Measurements from ENCODE around the gene ISL2.

DNA sequence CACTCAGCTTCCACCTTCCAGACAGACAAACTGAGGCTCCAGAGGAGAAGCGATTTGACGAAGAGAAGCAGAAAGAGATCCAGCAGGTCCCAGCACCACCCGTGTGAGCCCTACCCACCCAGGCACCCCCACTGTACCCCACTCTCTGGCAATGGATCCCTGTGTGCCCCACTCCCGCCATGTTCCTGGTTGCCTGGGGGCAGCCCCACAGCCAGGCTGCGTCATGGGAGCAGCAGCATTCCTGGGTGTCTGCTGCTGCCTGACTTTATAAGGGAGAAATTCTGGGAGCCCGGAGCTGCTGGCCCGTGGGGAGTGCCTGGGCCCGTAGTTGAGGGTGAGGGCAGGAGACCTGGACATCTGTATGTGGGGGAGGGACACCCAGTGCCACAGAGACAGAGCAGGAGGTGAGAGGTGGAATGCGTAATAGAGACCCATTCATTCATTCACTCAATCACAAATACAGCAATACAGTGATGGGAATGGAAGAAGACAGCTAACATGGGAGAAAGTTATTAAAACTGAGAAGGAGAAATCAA lies 15.2 kb downstream of the CSPG4 start:
- PRO-cap, 2 experiments, result no peak in any of the 2 experiments
- RAMPAGE, long total RNA, 4 experiments, result no peak in any of the 4 experiments

GRCh38 chr15:75707617-75707844 lies 5.1 kb downstream of the CSPG4 start:
- PRO-cap, 2 experiments, result no peak in any of the 2 experiments
- RAMPAGE, long total RNA, 4 experiments, result no peak in any of the 4 experiments

DNA sequence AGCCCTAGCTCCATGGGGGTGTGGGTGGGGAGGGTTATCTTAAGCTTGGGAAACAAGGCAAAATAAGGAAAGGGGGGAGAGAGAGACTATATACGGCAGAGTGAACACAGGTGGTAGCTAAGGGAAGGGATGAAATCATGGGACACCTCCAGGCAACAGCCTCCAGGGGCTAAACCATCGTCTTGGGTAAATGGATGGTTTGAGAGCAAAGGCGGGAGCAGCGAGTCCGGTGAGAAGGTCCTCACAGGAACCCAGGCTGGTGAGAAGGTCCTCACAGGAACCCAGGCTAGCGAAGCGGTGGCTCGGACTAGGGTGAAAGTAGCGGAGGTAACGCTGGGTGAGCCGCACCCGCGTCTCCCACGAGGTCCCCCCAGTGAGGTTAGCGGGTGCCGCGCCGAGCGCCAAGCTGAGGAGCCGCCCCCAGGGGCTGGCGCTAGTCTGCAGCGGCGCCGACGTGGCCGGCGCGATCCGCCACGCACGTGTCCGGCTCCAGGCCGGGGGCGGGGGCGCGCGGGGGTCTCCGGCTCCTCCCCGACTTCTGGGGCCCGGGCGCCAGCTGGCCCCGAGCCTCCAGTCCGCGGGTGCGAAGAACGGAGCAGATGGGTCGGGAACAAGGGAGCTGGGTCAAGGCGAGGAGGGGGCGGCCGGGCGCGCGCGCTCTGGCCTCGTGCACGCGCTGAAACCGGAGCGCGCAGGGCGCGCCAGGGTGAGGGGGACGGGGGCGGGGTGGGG lies 441 bp upstream of the UBE2Q2 start:
- PRO-cap, 2 experiments, result peak in 2 of 2 experiments; most common plus-strand start position 573 of the sequence (in 1); most common minus-strand start position 378 of the sequence (in 1)
- RAMPAGE, long total RNA, 4 experiments, result no peak in any of the 4 experiments

DNA sequence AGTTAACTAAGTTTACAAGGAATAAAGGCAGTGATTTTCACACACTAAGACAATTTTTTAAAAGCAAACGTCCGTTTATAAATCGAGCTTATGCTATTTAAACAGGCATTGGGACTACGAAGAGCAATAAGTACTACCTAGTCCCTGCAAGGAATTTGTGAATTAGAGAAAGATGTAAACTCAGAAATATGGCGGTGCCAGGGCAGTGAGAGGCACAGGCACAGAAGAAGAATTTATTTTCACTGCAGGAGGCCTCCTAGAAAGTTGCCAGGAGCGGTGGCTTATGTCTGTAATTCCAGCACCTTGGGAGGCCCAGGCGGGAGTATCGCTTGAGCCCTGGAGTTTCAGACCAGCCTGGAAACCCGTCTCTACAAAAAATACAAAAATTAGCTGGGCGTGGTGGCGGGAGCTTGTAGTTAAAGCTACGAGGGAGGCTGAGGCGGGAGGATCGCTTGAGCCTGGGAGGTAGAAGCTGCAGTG lies 429 bp upstream of the FBXO22 start:
- PRO-cap, 2 experiments, result no peak in any of the 2 experiments
- RAMPAGE, long total RNA, 4 experiments, result no peak in any of the 4 experiments

GRCh38 chr15:76335809-76337046 lies at the start of gene ISL2:
Gene ISL2, plus strand, starts transcription at chr15:76336773.
- PRO-cap, 2 experiments, result peak in 1 of 2 experiments; most common minus-strand start chr15:76336478 (in 1)
- RAMPAGE, long total RNA, 4 experiments, result no peak in any of the 4 experiments

GRCh38 chr15:76904230-76905077 lies 686 bp downstream of the SCAPER start:
- PRO-cap, 2 experiments, result no peak in any of the 2 experiments
- RAMPAGE, long total RNA, 4 experiments, result no peak in any of the 4 experiments

- PRO-cap, 2 experiments, result no peak in any of the 2 experiments
- RAMPAGE, long total RNA, 4 experiments, result no peak in any of the 4 experiments
Measured at GRCh38 chr15:77021907-77022573, 27.1 kb downstream of the PSTPIP1 start.

DNA sequence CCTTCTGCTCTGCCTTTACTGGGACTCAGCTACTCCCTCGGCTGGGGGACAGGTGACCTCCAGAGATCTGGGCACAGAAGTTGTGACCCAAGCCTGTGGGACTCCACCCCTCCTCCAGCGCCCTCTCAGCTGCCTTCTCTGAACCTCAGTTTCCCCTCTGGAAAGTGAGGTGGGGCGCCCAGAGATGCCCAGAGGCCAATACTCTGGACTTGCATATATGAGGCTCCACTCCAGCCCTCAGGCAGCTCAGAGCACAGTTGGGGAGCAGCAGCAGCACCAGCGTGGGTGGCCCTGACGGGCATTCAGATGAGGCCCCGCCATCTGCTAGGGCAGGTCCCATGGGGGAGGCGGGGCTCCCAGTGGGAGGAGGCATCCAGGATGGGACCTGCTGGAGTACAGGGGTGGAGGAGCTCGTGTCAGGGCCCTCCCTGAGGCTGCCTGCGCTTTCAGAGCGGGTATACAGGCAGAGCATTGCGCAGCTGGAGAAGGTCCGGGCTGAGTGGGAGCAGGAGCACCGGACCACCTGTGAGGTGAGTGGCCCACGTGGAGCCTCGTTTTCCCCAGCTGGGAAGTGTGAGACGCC lies 35.2 kb downstream of the PSTPIP1 start:
- PRO-cap, 2 experiments, result no peak in any of the 2 experiments
- RAMPAGE, long total RNA, 4 experiments, result no peak in any of the 4 experiments

- PRO-cap, 2 experiments, result no peak in any of the 2 experiments
- RAMPAGE, long total RNA, 4 experiments, result no peak in any of the 4 experiments
Measured at GRCh38 chr15:77042480-77042725, 28.5 kb downstream of the TSPAN3 start.

- PRO-cap, 2 experiments, result no peak in any of the 2 experiments
- RAMPAGE, long total RNA, 4 experiments, result no peak in any of the 4 experiments
Measured at GRCh38 chr15:77067138-77067795, 3.6 kb downstream of the TSPAN3 start.

DNA sequence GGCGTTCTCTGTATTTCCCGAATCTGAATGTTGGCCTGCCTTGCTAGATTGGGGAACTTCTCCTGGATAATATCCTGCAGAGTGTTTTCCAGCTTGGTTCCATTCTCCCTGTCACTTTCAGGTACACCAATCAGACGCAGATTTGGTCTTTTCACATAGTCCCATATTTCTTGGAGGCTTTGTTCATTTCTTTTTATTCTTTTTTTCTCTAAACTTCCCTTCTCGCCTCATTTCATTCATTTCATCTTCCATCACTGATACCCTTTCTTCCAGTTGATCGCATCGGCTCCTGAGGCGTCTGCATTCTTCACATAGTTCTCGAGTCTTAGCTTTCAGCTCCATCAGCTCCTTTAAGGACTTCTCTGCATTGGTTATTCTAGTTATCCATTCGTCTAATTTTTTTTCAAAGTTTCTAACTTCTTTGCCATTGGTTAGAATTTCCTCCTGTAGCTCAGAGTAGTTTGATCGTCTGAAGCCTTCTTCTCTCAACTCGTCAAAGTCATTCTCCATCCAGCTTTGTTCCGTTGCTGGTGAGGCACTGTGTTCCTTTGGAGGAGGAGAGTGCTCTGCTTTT lies 84.2 kb upstream of the TSPAN3 start:
- PRO-cap, 2 experiments, result no peak in any of the 2 experiments
- RAMPAGE, long total RNA, 4 experiments, result start-site peak on the minus strand in 1 of 4 experiments, centred at position 398 of the sequence, 19 reads per replicate

DNA sequence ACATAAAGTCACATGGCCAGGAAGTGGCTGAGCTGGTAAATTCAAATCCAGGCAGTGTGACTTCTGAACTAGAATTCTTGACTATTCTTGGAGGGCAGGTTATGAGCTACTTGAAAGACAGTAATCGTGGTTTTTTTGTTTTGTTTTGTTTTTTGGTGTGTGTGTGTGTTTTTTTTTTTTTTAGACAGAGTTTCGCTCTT lies 10.1 kb downstream of the PEAK1 start:
- PRO-cap, 2 experiments, result no peak in any of the 2 experiments
- RAMPAGE, long total RNA, 4 experiments, result no peak in any of the 4 experiments

DNA sequence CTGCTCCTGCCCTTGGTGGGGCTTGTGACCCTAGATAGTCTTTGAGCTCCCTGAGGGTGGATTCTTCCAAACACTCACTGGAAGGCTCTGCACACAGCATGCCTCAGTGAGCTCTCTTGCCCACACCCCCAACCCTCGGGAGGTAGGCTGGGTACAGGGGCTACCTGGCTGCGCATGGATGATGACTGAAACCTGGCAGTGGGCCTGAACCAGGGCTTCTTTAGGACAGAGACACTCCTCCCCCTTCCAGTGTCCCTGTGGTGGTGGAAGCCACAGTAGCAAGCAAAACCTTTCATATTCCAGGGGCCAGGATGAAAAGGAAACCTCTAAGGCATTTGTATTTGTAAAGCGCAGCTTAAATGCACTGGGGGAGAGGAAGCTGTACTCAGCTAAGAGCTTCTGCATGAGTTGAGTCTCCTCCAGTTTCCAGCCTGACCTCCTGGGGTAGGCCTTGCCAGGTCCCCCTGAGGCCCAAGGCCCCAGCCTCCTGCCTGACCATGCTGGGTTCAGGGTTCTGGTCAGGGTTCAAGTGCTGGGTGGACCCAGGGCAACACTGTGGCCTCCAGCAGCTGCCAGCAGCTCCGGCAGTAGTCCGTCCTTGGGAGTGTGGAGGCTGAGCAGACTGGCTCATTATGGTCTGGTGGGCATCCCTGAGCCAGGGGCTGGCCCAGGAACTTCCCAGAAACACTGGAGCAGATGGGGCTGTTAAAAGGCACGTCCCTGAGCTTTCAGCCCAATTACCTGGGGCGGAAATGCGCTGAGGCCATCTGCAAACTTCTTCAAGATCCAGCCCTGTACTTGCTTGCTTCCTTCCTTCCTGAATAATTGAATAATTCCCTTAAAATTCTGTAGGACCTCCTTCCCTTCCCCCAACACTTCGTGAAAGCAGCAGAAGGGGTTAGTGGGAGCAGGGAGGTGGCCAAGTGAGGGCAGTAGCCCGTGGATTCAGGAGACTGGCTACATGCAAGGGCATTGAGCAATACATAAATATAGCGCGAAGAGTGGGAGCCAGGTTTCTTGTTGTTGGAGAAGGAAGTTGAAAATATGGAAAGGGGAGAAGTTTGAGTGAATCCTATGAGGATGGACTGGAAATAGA lies 89.8 kb downstream of the HMG20A start:
- PRO-cap, 2 experiments, result no peak in any of the 2 experiments
- RAMPAGE, long total RNA, 4 experiments, result no peak in any of the 4 experiments

GRCh38 chr15:77513064-77513780 lies 92.5 kb downstream of the HMG20A start:
- PRO-cap, 2 experiments, result no peak in any of the 2 experiments
- RAMPAGE, long total RNA, 4 experiments, result no peak in any of the 4 experiments

- PRO-cap, 2 experiments, result no peak in any of the 2 experiments
- RAMPAGE, long total RNA, 4 experiments, result no peak in any of the 4 experiments
Measured at GRCh38 chr15:77527056-77527790, 105.5 kb downstream of the LINGO1 start.

DNA sequence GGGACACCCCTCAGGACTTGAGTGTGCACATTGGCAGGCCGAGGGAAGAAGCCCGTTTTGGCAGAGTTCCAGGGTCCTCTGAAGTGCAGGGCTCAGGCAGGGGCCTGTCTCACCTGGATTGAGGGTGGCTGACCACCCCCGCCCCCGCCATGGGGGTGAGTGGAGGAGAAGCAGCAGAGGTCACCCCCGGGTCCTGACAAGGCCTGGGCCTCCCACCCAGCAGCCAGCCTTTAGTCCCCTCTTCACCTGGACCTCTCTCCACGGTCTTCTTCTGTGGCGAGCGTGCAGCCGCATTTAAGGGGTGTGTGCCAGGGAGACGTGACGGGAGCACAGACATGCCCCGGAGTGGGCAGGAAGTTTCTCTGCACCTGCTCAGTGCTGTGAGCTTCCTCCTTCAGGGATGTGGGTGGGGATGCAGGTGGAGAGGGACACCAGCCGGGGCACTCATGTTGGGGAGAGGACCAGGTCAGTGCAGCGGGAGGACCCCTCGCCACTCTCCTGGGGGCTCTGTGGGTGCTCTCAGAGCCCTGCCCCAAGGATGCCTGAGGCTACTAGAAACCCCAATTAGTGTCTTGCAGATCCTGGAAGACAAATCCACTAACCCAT lies 50.6 kb downstream of the LINGO1 start:
- PRO-cap, 2 experiments, result no peak in any of the 2 experiments
- RAMPAGE, long total RNA, 4 experiments, result no peak in any of the 4 experiments

GRCh38 chr15:77620067-77620768 lies 12.5 kb downstream of the LINGO1 start:
- PRO-cap, 2 experiments, result no peak in any of the 2 experiments
- RAMPAGE, long total RNA, 4 experiments, result no peak in any of the 4 experiments

DNA sequence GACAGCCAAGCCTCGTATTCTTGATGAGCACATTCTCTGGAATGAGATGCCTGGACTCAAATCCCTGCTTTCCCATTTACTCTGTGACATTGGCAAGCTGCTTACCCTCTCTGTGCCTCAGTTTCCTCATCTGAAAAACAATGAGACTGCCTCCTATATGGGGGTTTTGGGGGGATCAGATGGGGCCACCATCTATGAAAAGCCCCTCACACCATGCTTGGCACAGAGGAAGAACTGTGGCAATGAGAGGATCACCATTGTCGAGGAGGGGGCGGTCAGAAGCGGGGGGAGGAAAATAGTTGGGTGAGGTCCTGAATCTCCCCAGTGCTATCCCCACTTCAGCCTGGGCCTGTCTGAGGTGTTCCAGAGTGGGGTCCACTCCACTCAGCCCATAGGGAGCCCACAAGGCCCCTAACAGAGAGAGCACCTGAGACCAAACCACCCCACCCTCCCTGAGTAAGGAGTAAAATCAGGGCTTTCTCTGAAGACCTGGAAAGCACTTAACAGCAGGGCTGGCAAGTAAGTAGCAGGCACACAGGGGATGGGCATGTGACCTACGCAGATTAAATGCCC lies 126.0 kb upstream of the LINGO1 start:
- PRO-cap, 2 experiments, result no peak in any of the 2 experiments
- RAMPAGE, long total RNA, 4 experiments, result no peak in any of the 4 experiments

GRCh38 chr15:77782025-77782549 lies 149.4 kb upstream of the LINGO1 start:
- PRO-cap, 2 experiments, result no peak in any of the 2 experiments
- RAMPAGE, long total RNA, 4 experiments, result no peak in any of the 4 experiments

DNA sequence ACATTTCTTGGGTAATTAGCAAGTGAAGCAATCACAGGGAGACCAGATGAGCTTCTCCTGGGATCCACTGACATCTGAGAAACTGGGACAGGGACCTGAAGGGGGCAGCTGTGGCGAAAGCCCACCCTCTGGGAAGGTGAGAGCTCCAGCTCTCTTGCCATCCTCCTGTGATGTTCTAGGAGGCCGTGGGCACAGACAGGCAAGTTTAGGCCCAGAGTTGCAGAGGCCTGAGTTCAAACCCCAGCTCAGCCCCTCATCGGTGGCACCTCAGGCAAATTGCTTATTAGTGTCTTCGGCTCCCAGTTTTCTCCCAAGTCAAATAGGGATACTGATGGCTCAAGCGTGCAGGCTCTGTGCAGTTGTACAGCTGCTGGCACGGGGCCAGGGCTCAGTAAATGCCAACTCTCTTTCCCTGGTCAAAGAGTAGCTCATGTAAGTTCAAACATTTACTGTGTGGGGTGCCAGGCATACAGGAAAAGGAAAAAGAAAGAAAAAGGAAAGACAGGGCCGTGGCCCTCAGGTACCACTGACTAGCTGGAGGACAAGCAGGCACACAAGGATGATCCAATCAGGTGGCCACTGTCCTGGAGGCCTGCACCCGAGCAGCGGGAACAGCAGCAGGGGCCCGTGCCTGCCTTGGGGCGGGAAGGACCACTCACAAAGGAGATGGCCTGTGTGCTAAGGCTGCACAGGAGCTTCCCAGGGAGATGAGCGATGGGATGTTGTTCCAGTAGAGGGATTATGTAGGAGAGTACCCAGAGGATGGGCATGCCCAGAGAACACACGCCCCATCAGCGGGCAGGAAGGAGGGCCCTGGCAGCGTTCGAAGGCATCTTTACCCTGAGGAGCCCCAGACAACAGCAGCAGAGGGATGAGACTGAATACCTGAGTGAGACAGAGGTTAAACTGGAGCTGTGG lies 70.9 kb downstream of the TBC1D2B start:
- PRO-cap, 2 experiments, result no peak in any of the 2 experiments
- RAMPAGE, long total RNA, 4 experiments, result no peak in any of the 4 experiments